Myometrial cell (primary cell): ENCODE measurements around the genes NANOS2, IGFL3 and FKRP.

DNA sequence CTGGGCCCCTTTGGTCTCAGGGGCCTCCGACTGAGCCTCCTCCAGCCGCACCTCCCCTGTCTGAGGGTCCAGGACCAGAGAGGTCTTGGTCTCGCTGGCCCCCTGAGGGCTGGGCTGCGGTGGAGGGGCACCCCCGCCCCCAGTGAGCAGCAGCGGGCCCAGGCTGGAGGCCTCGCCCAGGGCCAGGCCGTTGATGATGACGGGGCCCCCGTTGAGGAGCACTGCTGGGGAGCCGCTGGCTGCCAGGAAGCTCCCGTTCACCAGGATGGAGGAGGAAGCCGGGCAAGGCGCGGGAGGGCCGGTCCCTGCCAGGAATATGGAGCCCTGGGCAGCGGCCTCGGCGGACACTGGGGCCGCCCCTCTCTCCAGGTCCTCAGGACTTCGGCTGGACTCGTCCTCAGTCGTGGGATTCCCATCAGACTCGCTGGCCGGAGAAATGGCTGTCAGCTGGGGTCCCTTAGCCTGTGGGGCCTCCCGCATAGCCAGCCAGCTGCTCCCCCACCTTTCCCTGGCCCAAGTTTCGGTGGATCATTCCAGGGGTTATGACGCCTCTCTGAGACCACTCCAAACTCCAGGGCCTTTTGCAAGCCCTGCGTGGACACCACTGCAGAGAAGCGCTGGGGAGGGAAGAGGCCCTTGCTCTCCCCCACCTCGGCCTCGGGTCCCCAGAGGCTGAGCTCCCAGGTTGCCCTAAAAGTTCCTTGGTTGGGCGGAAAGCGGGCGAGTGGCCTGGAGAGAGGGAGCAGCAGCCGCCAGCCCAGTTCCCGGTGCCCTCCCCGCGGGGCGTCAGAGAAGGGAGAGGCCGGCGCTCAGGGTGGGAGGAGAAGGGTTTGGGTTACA, 2.1 kb downstream of the SIX5 start:
- RAMPAGE, long total RNA, result no peak

DNA sequence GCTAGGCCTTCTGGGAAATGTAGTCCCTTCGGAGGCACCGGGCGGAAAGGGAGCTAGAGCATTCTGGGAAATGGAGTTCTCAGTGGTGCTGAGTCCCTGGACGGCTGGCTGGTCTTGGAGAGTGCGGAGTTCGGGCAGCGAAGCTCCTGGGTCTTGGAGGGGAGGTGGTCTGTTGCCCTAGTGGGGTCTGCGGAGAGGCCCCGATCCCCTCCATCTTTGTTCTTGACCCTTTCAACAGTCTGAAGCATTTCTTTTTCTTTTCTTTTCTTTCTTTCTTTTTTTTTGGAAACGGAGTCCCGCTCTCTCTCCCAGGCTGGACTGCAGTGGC, 321 bp upstream of the SYMPK start:
- RAMPAGE, long total RNA, result no peak

GRCh38 chr19:45914639-45915168, at the start of gene NANOS2:
Gene NANOS2, minus strand, starts transcription at chr19:45914778.
- RAMPAGE, long total RNA, result no peak

DNA sequence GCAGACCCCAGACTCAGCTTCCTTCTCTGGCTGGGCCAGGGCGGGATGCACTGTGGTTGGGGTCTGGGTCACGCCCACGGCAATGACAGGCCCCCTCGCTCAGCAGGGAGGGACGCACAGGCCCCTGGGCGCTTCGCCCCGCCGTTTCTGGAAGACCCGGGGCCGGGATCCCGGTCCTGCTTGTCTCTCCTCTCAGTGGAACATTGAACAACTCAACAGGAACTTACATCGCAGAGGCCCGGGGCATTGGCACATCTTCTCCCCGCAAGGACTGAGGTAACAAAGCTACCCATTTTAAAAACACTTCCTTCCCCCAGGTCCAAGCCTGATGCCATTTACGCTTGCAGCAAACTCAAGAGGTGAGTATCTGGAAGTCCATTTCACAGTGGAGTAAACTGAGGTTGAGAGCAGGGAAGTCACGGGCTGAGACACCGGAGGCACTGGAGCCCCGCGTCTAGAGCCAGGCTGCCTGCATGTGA, 340 bp upstream of the PGLYRP1 start:
- RAMPAGE, long total RNA, result no peak

- RAMPAGE, long total RNA, result no peak
Observed at GRCh38 chr19:46124394-46124983, at the start of gene IGFL3. Gene IGFL3, minus strand, starts transcription at chr19:46124688.

GRCh38 chr19:46132748-46133884, 8.6 kb upstream of the IGFL3 start:
- RAMPAGE, long total RNA, result no peak

GRCh38 chr19:46181497-46182108, 33.6 kb downstream of the IGFL2 start:
- RAMPAGE, long total RNA, result no peak

DNA sequence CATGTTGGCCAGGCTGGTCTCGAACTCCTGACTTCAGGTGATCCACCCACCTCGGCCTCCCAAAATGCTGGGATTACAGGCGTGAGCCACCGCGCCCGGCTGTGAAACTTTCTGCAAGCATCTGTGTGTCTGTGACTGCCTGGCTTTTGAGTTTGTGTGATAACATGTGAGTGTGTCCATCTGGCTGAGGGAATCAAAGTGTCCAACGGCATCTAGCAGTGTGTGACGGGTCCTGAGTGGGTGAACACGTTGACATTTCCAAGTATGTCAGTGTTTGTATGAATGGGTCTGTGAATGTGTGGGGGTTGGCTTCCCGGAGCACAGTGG, 5.7 kb downstream of the CCDC8 start:
- RAMPAGE, long total RNA, result no peak

DNA sequence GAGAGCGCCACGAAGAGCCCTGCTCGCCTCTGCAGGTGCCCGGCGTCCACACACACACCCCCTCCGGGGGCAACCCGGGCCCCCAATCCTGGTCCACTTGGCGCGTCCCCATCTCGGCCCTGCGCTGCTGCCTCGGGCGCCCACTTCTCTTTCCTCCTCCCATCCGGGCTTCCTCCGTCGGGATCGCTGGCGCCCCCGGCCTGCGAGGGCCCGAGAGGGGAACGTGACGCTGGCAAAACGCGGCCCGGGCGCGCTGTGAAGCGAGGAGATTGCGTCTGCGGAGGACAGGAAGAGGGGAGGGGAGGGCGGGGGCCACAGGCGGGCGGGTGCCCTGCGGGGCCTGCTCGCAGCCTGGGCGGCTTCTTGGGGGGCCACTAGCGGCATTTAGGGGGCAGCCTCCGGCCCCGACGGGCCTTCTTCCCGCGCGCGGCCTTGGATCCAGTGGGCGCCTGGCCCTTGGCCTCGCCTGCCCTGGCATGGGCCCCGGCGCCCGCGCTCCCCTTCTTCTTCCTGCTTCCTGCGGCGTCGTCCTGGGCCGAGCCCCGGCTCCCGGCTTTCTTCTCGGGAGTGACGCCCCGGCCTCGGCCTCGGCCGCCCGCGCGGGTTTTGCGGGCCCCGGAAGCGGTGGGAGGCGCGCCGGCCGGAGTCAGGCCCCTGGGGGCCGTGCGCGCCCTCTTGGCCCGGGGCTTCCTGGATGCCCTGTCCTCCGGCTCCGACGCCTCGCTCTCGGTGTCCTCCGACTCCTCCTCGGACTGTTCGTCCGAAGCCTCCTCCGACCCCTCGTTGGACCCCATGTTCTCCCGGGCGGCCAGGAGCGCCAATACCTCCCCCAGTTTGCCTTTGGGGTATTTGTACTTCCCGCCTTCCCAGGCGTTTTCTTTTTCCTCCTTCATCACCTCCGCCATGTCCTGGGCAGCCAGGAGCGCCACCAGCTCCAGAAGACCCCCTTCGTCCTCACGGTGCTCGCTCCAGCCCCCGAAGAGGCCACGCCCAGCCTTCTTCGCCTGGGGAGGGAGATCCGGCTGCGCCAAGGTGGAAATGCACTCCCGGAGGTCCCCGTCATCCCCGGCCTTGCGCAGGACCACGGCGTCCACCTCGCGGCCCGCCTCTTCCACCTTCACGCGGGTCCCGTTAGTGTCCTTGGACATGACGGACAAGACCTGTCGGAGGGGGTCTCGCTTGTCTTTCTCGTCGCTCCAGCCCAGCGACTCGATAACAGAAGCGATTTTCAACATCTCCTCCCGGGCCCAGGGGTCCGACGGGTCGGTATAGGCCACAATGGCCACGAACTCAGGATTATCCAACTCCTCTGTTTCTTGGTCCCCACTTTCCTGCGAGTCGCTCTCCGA, 2.0 kb downstream of the PNMA8B start:
- RAMPAGE, long total RNA, result no peak

DNA sequence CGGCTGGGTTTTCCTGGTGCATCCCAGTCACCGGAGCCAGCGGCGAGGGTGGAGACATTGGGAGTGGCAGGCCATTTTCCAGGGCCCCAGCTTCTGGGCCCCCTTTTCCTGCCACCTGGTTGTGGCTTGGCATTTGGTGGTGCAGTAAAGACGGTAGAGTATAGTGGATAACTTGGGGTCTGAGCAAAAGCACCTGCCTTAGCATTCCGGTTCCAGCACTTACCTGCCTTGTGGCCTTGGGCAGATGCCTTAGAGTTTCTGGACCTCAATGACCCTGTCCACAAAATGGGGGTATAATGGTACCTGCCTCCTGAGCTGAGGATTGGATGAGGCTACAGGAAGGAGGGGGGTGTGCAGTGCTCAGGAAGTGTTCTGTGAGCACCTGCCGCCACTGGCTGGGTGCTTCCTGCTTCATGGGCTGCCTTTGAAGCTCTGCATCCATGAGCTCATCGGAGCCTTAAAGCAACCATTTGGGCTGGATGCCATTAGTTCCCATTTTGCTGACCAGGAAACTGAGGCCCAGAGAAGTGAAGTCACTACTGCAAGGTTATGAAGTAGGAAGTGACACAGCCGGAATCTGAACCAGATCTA, 11.0 kb downstream of the CALM3 start:
- RAMPAGE, long total RNA, result no peak

- RAMPAGE, long total RNA, result no peak
Observed at GRCh38 chr19:46660498-46660841, 512 bp downstream of the DACT3 start.

DNA sequence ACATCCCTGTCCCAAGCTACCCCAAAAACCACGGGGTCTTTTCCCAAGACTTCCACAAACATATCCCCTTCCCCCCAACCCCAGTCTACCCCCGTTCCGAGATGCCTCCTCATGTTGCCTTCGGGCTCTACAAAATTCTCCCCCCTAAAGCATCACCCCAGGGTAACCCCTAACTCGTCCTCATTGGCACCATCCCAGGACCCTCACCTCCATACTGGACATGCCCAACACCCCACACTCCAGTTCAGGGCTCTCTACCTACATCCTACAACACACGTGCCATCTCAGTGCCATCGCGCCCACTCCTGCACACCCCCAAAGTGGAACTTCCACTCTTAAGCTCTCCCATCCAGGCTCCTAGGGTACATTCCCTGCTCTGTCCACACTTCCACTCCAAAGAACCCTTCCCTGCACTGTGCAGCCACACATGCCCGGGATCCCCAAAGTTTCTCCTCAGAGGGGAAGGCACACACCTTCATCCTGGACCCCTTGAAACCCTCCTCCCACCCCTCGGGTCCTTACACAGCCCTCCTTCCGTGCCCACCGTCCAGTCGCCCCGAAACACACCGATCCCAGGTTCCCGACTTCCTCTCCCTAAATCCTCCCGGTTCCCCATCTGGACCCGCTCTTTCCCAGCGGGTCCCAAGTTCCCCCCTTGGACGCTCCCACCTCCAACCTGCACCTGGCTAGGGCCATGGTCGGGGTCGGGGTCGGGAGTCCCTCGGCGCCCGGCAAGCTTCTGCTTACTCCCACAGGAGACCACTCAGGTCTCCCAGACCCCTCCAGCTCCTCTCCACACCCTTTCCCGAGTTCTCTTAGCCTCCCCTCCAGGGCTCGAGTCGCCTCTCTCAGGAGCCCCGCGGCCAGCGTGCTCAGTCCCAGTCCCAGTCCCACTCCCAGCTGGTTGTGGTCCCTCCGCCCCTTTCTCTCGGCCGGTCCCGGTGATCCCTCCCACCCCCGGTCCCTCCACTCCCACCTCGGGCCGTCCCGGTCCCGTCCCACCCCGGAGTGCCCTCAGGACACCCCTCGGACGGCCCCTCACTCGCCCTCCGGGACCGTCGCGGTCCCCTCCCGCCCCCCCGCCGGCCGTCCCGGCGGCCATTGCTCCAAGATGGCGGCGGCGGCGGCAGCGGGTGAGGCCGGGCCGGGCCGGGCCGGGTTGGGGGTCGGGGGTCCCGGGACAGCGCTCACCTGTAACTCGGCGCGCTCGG, at the start of gene FKRP:
FKRP (plus strand) TSS at position 1,100 of the 1,211 bp plus-strand sequence.
- RAMPAGE, long total RNA, result start-site peak on the plus strand centred at position 1,097 of the sequence, 16 bp wide, 51 and 25 reads in 2 replicates

GRCh38 chr19:46863707-46864869, 3.3 kb downstream of the ARHGAP35 start:
- RAMPAGE, long total RNA, result no peak

- RAMPAGE, long total RNA, result no peak
Observed at GRCh38 chr19:46943386-46943686, 76.3 kb upstream of the NPAS1 start.

GRCh38 chr19:47047640-47048338, 635 bp downstream of the TMEM160 start:
- RAMPAGE, long total RNA, result no peak

DNA sequence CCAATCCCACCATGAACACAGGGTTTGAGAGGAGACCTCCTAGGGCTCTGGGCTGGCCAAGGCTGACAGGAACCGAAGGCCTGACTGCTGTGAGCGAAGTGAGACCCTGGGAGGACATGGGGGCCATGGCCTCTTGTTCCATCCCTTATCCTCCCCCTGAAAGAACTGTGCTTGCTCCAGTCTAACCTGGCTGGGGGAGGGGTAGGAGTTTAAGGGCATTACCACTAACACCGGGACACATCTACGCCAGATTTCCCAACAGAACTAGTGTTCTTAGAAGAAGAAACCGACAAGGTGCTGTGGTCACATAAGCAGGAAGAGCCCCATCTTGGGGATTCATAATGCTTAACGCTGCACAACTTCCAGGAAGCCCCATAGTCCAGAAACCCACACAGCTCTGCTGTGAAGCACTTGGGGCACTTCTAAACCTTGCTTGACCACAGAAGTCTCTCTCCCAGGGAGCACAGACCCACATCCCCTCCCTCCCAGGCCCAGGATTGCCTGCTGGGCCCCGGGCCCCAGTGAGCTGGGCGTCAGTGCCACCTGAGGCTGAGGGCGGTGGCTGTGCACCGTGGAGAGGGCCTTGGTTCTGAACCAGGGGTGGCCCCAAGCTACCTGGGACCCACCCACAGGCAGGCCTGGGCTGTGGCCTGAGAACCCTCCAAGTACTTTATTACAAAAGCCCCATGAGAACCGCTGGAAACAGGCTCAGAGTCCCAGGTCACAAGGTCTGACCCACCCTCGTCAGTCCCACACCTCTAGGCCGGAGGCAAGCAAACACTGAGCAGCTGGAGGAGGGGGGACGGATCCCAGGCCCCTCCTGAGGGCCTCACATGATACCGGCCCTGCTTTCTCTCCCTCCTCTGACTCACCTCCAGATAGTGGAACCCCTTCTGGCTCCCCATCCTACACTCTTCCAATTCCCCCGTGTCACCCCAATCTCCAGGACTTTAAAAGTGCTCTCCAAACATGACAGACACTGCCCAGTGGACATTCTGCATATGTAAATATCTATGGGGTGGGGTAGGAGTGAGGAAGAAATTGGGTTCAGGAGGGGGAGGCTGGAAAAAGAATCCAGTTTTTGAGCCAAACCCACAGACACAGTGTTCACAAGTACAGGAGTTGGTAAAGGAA, 18.6 kb downstream of the ZC3H4 start:
- RAMPAGE, long total RNA, result no peak

DNA sequence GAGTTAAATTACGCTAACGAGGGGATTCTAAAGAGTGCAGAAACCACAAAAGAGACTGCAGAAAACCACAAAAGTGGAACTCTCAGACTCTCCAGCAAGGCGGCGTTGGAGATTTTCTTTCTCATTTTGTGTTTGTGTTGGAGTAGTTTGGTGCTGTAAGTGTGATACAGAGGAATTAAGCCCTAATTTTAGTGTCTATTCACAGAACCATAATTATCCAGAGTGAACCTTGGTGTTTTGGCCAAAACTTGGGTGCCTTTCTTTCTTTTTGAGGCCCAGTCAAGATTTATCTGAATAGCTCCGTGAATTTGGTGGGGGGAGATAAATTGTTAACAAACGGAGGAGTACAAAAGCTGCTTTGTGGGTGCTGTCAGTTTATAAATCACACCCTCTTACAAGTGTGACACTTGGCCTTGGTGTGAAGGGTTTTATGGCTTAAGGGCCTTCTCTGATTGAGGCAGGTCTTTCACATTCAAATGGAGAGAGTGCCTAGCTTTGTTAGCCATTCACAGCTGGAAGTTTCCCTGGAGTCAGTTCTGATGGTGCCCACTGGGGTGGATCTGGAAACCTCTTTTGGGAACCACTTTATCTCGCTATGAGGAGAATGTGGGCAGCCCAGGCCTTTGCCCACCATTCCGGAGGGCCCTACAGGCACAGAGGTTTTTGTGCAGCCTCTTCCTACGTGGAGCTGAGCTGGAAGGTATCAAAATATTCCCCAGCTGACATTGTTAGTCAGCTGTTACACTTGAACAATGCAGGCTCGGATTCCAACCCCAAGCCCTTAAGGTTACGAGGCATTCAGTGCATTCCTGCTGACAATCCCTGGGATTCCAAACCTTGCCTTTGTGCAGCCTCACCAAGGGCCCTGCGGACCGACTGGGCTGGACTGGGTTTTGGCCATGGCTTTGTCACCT, 26.6 kb downstream of the SAE1 start:
- RAMPAGE, long total RNA, result no peak

DNA sequence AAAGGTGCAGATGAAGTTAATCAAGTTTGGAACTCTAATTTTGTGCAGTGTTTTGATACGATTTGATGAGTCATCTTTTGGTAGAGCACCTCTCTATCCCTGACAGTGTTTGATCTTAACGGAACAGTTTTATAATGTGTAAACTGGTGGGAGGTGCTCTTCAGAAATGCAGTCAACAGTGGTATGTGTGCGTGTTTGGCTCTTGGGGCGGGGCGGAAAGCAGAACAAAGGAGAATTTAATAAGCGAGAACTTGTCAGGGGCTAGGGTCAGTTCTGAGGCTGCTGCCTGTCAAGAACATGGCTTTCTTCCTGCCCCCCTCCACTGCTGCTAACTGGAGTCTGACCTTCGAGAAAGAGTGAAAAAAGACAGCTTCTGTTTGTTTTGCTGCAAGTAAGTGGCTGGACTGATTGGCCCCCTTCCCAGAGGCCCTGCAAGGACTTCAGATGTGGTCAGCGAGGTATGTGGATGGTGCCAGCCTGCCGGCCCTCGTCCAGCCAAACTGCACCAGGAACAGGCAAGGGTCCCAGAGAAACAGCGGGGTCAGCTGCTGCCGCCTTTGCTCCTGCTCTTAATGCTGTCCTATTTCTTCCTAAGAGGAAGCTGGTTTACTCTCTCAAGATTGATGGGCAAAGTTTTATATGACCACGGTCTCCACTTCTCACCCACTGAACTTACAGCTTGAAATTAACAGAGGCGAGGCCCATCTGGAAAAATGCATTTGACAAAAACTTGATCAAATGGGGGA, 40.7 kb downstream of the BBC3 start:
- RAMPAGE, long total RNA, result no peak

GRCh38 chr19:47259718-47260846, 3.8 kb downstream of the CCDC9 start:
- RAMPAGE, long total RNA, result no peak

DNA sequence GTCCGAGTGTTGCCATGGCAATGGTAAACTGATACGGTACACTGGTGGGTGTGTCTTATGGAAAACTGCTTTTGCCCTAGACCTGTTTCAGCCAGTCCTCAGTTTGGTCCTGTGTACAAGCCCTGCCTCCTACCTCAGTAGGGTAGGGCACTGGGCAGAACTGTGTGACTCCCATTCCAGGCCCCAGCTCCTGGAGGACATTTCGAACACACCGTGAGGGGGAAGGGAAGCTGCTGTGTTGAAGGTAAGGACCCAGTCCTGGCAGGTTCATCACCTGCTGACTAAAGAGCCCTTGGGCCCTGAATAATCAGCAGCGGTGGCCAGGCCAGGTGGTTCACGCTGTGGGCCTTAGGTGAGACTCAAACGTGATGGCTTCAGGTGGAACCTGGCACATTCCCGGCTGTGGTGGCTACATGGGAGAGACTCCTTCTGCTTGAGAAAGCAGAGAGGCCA, 15.2 kb downstream of the INAFM1 start:
- RAMPAGE, long total RNA, result no peak